Camera-type eye (tissue), 1 donor: ENCODE data around the gene TBC1D7.

GRCh38 chr6:13009095-13009410 lies 292.5 kb downstream of the PHACTR1 start:
- RAMPAGE, long total RNA, result no peak

DNA sequence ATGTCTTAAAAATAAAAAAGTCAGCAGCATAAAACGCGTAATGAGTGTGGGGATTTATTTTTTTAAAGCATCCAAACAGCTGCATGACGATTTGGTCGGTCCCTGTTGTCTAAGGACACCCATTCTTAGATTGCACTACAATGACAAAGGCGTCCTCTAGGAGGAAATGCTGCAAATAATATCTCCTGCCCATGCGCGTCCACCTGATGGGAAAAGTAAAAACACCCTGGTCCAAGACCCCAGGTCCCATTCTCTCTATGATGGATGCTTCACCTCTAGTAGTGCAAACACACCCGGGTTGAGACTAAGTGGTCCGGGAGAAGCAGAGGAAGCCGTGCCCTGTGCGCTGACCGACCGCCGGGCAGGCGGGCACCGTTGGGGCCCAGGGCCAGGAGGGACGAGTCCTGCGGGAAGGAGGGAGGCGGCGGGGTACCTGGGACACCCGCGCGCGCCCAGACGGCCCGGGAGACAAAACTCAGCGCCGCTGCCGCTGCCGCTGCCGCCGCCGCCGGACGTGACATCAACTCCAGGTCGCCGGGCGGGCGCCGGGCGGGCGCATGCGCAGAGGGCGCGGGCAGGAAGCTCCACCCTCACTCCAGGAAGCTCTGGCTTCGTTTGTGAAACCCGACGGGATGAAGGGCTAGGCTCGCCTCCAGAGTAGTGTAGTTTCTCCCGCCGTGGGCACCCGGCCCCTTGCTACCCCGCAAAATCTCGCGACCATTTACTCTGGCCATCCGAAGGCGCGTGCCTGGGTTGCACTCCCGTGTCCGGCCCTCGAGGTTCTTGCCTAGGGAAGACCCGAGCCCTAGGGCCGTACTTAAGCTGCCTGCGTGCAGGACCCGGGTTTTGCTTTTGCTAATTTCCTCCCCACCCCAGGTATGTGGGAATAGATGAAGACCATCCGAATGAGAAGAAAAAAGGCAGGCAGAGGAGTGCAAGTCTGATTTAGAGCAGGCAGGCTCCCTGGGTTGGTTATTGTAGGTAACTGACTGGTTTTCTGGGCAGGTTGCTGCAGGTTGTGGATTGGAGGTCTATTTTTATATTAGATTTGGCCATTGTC lies at the start of gene TBC1D7:
TSS of gene TBC1D7 (minus strand) at position 515 of the 1,060 bp plus-strand sequence.
- RAMPAGE, long total RNA, result no peak

DNA sequence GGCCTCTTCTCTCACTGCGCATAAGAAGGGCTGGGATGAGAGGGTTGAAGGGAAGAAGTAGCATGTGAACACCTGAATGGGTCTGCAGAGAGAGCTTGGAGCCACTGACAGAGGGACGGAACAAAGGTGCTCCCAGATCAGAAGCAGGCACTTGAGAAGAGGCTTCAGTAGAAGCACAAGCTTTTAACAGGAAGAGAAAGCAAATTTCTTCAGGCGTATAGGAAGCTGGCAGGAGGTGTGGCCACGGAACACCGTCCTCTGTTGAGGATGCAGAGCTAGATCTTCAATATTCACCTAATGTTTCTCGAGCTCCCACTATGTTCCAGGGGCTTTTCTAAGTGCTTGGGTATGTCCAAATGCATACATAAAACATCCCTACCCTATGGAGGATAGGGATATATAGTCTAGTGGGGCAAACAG lies 11.9 kb upstream of the TBC1D7 start:
- RAMPAGE, long total RNA, result no peak

DNA sequence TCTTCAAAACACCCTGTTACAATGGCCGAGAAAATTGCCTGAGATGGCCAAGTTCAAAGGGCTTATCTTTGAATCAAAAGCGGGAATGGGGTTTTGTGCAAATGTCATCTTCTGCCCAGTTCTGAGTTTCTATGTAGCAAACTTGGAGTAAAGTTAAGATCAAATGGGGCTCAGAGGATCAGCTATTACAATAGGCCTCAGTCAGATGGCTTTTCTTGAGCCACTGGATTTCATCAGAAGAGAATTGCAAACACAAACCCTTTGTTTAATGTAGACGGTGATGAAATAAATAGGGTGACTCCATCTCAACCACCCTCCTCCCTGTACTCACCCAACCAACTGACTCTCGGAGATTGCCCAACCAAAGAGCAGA lies 79.2 kb upstream of the TBC1D7 start:
- RAMPAGE, long total RNA, result no peak

GRCh38 chr6:13425856-13426395 lies 61.5 kb downstream of the GFOD1 start:
- RAMPAGE, long total RNA, result no peak

DNA sequence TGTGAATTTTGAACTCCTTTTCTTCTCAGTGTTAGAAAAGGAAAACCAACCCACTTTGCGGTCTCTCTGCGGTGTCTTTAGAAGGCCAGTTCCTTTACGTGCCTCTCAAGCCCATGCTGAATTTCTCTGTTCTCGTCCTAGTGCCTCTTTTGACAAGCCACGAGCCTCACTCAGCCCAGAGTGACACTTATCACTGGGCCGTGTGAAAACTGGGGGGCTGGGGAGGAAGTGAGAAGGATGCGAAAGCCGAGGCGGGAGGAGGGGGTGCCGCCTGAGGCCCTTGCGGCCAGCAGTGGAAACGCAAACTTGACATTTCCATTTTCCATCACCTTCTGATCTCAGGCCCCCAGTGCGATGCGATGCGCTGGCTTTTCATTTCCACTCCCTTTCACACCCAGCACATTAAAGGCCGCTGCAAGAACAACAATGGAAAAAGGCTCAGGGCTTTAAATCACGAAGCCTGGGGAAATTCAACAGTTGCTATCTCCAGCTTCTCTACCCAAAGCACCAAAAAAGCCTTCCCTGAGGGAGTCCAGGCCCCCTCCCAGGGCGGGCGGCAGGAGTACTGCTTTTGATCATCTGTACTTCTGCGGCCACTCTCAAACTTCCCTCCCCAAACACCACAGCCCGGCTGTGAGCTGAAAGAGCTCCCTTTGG lies 59.1 kb downstream of the GFOD1 start:
- RAMPAGE, long total RNA, result no peak

GRCh38 chr6:13431619-13432310 lies 55.6 kb downstream of the GFOD1 start:
- RAMPAGE, long total RNA, result no peak

GRCh38 chr6:13448024-13448709 lies 39.2 kb downstream of the GFOD1 start:
- RAMPAGE, long total RNA, result no peak

- RAMPAGE, long total RNA, result no peak
Measured at GRCh38 chr6:13527684-13527984, 40.2 kb upstream of the GFOD1 start.

- RAMPAGE, long total RNA, result no peak
Measured at GRCh38 chr6:13644463-13644908, 29.4 kb downstream of the NOL7 start.

DNA sequence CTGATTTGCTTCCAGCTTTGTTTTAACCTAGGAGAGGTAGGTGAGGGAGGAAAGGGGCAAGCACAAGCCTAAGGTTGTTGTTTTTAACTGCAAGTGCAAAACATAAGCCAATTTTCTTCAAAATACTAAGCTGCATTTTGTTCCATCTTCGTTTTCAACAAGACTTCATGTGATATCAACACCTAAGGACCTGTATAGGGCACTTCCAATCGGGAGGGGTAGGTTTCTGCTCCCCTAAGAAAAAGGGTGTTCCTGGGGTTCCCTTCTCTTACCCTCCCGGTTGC lies 1.6 kb downstream of the RANBP9 start:
- RAMPAGE, long total RNA, result no peak

DNA sequence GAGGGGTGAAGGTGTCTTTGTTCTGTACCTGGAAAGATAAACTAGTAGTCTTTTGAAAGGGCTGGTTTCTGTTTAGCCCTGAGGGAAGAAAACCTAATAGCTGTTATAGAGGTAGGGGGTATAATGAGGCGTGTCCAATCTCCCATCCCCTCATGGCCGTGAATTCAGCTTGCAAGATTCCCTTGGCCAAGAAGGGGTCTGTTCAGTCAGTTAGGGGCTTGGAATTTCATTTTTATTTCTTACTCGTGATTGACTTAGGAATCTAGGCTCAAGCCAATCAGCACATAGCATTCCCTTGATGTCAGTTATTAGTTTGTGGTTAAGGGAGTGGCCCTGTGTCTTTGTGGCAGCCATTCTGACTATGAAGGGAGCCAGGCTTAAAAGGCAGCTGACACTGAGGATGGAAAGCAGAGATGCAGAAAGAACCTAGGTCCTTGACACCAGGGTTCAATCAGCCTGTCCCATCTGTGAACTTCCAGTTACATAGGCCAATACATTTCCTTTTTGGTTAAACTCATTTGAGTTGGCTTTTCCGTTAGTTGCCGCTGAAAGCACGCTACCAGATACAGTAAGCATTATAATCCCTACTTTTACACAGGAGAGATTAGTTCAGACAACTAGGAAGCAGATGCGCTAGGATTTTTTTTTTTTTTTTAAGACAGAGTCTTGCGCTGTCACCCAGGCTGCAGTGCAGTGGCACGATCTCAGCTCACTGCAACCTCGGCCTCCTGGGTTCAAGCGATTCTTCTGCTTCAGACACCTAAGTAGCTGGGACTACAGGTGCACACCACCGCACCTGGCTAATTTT lies 48.1 kb downstream of the MCUR1 start:
- RAMPAGE, long total RNA, result no peak

GRCh38 chr6:14123319-14123986 lies 5.9 kb downstream of the CD83 start:
- RAMPAGE, long total RNA, result no peak

GRCh38 chr6:14132267-14132702 lies 14.7 kb downstream of the CD83 start:
- RAMPAGE, long total RNA, result no peak

DNA sequence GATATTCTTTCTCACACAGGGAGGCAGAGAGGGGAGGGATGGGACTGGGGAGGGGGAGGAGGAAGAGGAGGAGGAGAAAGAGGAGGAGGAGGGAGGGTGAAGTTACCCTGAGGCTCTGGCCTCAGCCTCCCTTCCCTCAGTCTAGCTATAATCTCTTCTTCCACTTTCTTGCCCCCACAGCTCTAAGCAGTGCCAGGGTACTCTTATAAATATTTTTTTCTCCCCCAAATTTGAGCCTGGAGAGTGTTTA lies 141.2 kb downstream of the CD83 start:
- RAMPAGE, long total RNA, result no peak

- RAMPAGE, long total RNA, result no peak
Measured at GRCh38 chr6:14269341-14269955, 151.9 kb downstream of the CD83 start.

DNA sequence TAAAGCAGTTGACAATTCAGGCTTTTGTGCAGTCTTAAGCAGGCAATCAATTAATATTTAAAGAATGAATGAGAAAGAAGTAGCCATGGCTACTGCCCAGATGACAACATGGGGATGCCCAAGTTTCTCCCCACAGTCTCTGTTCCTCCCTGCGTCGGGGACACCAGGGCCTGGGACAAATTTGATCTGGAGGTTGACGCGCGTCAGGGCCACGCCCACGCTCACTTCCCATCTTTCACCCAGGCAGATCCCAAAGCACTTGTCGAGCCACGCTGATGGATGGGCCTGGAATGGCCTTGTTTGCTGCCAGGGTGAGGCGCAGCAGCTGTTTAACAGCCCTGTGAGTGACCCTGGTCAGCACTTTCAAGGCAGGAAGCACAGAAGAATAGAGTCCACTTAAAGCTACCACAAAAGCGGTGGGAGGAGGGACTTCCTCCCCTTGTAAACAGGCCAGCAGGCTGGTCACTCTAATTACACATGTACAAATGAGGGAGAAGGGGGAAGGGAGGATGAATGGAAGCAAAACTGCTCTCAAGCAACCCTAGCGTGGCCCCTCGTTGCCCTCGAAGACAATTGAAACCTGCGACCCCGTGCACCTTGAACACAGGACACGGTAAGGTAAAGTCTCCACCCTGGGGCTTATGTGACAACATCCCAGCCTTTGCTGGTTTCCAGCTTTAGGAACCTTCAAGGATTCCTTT lies 324.6 kb upstream of the JARID2 start:
- RAMPAGE, long total RNA, result no peak

- RAMPAGE, long total RNA, result no peak
Measured at GRCh38 chr6:14966797-14967557, 278.9 kb upstream of the JARID2 start.

DNA sequence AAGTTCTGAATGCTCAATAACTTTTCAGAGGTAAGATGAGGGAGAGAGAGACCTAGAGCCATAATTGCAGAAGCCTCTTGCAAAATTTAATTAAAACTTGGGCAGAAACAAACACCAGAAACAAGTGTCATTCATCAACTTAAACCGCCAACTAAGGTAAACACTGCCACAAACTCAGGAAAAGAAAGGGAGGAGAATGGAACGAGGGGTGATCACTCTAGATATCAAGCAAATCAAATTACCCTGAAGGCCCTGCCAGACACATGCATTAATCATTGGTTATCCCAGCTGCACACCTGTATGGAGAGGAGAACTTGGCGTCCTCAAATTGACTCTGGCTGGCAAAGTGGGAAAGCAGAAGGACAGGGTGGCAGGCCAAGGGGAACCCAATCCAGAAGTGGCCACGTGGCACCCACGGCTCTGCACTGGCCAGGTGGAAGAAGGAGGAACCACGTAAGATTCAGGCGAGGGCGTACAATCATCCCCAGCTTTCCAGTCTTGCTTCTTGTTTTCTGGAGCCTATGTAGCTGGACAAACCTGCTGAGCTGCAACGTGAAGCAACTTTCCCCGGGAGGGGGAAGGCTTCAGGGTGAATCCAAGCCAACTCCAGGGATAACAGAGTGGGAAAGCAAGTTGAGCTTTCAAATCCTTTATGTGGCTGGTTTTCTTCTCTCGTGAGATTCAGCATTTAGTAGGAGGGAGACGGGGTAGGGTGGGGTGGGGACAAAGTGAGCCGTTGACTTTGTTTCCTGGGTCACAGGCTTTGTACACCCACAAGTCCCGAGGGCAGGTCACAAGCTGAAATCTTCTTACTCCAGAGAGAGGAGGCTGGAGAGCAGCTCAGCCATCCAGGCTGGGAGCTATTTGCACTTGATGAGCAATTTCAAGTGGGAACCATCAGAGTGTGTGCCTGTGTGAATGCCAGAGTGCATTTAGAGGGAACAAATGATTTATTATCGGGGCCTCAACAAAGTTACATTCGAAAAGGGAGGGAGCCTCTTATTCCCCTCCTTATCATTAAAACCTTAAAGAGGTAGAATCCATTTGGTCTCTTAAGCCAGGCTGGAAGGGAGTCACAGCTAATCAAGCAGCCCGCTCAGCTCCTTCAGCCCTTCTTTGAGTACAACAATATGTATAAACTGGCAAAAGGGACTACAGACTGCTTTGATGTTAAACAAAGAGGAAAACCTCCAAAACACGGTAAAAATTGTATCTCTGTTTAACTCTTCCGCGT lies 156.0 kb upstream of the JARID2 start:
- RAMPAGE, long total RNA, result no peak

DNA sequence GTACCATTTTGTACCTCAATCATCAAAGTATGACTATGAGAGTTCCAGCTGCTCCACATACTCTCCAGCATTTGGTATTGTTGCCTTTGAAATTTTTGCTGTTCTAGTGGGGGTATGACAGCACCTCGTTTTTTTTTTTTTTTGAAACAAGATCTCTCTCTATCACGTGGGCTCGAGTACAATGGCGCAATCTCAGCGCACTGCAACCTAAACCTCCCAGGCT lies 144.8 kb upstream of the JARID2 start:
- RAMPAGE, long total RNA, result no peak